AG09309 (cell line): Measurements from ENCODE around the gene MPPED1.

DNA sequence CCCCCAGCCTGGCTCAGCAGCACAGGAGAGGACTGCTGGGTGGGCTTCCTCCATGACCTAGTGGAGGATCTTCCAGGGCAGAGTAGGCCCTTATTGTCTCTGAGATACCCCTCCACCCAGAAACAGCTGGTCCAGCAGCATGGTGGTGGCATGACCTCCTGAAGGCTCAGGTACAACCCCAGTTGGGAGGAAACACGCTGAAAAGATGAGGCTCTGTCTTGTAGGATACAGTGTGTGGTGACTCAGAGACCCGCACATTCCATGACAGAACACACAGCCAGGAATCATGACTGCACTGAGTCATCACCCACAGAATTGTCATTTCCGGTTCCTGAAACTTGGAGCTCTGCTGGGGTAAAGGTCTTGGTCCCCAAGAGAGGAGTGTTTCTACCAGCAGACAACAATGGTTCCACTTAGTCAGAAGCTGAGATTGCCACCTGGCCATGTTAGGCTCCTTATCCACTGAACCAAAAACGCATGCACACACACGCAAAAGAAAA, 31.4 kb upstream of the CYB5R3 start:
- RRBS, result no CpG with 5 or more reads among the region's 5 CpGs

DNA sequence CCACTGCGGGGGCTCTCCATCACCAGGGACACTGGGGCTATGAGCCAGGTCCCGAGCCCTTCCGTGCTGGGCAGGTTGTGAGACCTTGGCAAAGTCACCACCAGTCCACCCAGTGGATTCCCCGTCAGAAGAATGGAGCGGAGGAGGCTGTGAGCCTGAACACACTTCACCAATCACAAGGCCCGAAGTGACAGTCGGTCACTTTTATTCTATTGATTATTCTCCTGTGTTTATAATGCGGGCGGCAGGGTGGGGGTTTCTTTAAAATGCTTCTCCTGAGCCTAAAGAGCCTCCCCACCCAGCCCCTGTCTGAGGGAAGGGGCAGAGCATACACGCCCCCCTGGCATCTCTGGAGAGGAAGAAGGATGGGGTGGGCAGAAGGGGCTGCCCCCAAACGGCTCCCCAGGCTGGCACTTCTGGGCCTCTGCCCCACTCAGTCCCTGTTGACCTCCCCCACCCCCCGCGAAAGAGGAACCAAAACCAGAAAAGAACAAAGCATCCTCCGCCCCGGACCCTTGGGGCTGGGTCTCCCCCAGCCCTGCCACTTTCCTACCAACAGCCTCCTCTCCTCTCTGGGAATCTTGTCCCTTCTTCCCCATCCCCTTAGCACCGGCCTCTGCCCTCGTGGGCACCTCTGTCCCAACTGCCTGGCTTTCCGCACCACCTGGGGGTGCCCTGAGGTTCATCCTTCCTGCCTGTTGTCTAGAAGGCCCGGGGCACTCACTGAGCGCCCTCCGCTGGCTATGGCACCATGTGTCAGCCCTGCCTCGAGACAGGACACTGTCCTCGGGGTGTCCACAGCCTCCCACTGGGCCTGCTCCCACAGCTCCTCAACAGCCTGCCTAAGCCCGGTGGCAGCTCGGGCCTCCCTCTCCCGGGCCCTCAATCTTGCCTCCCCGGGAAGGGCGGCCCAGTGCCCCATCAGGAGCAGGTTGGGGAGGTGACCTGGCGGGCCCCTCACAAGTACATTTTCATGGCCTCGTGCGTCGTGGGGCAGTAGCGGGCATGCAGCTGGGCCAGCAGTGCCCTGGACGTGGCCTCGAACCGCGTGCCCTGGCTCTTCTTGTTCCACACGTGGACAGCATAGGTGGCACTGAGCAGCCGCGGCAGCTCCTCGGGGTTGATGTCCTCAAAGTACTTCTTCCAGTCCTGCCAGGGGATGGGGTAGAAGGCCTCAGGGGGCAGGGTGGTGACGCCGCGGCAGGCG, 28.3 kb downstream of the A4GALT start:
- RRBS, result no CpG with 5 or more reads among the region's 45 CpGs

DNA sequence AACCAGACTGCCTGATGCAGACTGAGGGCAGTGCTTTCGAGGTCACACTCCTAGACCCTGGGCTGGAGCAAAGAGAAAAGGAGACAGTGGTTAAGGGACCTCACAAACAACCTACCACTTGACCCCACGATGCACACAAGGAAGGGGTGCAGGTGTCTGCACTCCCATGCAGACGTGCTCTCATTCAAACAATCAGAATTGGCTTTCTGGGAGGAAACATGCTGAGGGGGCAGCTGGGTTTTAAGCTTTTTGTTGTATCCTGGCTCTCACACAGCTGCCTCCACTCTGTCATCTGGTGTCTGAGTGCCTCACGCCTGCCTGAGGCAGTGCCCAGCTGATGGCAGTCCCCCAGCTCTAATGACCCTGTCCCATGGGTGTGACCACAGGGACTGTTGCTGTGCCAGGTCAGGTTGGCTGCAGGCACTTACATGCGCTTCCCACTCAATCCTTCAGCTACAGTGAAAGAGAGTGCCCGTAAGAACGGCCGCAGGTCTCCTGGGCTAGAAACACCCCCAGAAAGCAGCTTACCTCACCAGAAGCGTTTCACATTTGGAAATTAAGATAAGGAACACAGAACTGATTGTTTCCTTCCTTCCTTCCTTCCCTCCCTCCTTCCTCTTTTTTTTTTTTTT, 53.7 kb downstream of the ARFGAP3 start:
- RRBS, result no CpG with 5 or more reads among the region's 9 CpGs

- RRBS, result no CpG with 5 or more reads among the region's 7 CpGs
Observed at GRCh38 chr22:42819151-42819816, 37.8 kb downstream of the ARFGAP3 start.

- RRBS, result no CpG with 5 or more reads among the region's 9 CpGs
Observed at GRCh38 chr22:42820871-42821489, 36.1 kb downstream of the ARFGAP3 start.

GRCh38 chr22:42881901-42882731, 25.0 kb upstream of the ARFGAP3 start:
- RRBS, result no CpG with 5 or more reads among the region's 13 CpGs

GRCh38 chr22:42895509-42896203, 38.6 kb upstream of the ARFGAP3 start:
- RRBS, result no CpG with 5 or more reads among the region's 11 CpGs

DNA sequence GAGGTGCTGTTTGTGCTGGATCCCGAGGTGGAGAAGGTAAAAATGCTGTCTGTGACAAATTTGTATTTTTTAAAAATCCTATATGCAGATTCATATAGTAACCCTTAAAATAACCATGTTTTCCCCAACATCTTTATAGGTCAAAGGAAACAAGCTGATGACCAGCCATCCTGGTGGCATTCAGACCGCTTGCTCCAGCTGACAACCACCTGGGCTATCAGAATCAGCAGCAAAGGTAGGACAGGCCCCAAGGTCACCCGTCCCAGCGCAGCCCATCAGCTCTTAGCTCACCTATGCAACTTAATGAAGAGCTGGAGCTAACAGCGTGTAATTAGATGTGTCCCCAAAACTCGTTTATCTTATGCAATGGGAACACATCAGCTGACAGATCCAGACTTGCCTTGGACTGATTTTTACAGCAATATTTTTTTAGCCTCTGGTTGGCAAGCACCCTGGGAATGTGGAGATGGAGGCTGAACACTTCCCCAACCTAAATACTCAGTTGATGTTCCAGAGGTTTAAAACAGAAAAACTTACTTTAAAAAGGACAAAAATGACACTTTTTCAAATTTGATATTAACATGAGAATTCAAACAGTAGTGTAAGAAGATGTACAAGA, 76.0 kb downstream of the PACSIN2 start:
- RRBS, result no CpG with 5 or more reads among the region's 6 CpGs

DNA sequence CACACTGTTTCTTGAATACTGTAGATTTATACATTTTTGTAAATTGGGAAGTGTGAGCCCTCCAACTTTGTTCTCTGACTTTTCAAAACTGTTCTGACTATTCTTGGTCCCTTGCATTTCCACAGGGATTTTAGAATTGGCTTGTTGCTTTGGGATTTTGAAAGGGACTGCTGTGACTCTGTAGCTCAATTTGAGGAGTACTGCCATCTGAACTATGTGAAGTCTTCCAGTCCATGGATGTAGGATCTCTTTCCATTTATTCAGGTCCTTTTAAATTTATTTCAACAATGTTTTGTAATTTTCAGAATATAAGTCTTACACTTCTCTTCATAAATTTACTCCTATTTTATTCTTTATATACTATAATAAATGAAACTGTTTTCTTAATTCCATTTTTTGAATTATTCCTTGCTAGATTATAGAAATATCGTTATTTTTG, 72.1 kb downstream of the PACSIN2 start:
- RRBS, result no CpG with 5 or more reads among the region's 1 CpG

GRCh38 chr22:42943908-42944345, 71.0 kb downstream of the PACSIN2 start:
- RRBS, result no CpG with 5 or more reads among the region's 3 CpGs

- RRBS, result no CpG with 5 or more reads among the region's 5 CpGs
Observed at GRCh38 chr22:42970844-42971052, 44.2 kb downstream of the PACSIN2 start.

DNA sequence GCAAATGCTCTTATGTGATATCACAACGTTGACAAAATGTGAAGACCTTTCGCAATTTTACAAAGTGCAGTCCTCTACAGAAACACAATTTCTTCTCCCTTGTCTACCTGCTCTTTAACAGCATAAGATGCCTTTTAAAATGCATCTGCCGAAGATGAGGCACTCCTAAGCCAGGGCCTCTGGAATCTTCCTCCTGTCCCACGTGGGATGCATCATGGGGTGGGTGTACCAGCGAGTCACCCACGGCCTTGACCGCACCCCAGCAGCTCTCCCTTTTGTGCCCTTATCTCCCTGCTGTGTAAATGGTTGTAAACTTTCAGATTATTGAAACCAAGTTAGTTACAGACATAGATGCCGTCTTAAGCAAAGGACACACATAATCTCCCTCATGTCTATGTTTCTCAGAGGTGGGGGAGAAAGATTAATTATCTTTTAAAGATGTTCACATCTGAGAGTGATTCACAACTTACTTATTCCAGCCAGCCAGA, 11.3 kb downstream of the PACSIN2 start:
- RRBS, result no CpG with 5 or more reads among the region's 8 CpGs

- RRBS, result no CpG with 5 or more reads among the region's 33 CpGs
Observed at GRCh38 chr22:43109806-43110426, 634 bp upstream of the BIK start.

DNA sequence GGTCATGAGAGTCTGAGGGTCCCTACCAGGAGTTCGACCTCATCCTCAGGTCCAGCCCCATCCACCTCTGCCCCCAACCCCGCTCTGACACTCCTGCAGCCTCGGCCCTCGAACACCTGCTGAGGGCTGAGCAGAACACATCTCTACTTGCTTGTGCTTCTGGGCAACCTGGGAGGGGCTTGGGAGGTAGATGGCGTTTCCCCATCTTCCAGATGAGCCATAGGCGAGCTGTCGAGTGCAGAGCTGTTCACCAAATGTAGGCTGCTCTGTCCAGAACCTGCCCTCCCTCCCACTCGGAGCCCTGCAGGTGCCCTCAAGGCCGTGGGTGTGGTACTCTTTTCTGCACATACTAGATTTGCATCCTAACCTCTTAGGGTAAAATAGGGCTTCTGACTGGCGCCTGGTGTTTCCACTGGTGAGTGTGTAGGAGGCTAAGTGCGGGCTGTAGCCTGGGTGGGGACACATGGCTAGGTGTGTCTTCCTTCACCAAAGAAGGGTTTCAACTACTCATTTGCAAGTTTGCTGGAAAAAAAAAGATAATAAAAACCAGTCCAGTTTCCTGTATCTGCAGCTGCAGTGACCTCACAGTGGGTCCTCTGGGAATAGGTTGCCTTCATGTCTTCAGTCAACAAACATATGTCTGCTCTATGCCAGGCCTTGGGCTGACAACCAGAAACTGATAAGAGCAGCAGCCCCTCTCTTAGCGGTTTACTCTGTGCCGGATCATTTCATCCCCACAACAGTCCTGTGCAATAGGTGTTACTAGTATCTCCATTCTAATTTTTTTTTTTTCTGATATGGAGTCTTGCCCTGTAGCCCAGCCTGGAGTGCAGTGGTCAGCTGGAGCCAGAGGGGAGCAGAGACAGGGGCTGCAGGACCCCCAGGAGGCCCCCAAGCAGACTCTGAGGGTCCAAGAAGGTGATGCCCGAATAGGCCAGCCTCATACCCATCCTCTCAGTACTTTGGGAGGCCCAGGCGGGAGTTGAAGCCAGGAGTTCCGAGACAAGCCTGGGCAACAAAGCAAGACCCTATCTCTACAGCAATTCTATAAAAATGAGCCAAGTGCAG, 8.6 kb downstream of the BIK start:
- RRBS, result no CpG with 5 or more reads among the region's 16 CpGs

DNA sequence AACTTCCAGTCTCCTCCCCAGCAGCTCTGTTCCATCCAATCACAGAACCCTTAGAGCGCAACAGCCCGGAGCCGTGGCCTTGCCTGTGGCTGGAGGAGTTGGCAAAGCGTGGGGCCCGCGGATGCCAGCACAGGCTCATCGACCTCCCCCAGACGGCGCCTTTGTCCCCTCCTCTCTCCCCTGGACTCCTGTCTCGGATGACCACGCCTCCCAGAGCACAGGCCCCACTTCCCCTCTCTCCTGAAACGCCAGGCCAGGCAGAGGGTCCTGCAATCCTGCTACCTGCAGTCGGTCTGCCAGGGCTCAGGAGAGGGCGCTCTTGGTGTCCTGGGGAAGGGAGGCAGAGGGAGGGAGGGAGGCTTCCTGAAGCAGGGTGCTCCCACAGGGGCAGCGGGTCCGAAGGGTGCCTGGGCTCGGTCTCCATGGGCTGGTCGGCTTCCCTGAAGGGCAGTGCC, 16.5 kb upstream of the TTLL12 start:
- RRBS, result no CpG with 5 or more reads among the region's 18 CpGs

DNA sequence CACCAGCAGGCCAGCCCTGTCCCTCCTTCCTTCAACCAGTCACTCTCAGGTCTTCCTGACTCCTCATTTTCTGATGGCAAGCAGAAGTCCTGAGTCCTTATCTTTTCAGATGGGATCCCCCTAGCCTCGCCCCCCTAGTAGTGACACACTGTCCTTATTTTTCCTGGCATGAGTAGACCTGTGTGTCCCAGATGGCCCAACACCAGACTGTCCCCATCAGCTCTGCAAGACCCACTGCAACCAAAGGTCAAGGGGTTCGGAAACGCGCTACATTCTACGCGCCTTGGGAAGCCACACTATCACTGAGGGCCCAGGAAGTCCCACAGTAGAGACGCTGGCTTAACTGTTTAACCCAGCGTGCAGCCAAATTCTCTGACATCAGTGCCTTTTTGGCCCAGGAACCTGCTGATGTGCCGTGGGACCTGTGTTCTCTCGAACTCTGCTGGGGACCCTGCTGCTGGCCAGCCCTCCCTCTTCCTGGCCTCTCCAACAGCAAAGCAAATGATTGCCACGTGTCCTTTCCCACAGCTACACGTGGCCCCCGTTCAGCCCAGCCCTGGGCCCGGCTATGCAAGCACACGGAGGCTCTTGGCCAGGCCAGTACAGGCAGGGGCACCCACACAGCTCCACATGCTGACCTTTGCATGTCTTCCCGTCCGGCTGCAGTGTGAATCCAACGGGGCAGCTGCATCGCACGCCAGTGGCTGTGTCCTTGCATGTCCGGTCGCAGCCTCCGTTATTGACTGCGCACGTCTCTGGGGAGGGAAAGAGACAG, 51.5 kb upstream of the TTLL12 start:
- RRBS, result 29% methylated on average over 8 of the region's 25 CpGs

GRCh38 chr22:43293619-43294282, 49.4 kb downstream of the SCUBE1 start:
- RRBS, result no CpG with 5 or more reads among the region's 14 CpGs

DNA sequence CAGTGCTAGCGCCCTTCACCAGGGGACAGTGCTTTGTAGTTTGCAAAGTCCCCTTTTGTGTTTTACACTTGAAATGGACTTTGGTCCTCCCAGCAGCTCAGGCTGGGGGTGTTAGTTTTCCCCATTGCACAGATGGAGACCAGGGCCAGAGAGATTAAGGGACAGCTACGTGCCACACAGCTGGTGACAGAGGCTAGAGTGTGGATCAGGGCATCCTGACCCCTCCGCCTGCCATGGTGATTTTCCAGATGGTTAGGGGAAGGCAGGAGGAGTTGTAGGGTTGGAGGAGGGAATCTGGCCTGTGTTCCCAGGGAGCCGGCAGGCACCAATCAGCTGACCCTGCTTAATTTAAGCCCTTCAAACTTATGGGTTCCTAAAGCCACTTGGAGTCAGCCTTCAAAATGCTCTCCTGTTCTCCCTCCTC, 22.5 kb upstream of the MPPED1 start:
- RRBS, result no CpG with 5 or more reads among the region's 4 CpGs

- RRBS, result 4% methylated on average over 63 of the region's 149 CpGs
Observed at GRCh38 chr22:43411505-43412556, at the start of gene MPPED1. TSS of gene MPPED1 (plus strand) at chr22:43412014.

- RRBS, result 41% methylated on average over 6 of the region's 23 CpGs
Observed at GRCh38 chr22:43474285-43474987, 62.6 kb downstream of the MPPED1 start.